Colon Carcinoma Metastatic in the Lung (tissue), 2 donors: ENCODE measurements around the genes GDF2, AGAP9 and ERCC6.

DNA sequence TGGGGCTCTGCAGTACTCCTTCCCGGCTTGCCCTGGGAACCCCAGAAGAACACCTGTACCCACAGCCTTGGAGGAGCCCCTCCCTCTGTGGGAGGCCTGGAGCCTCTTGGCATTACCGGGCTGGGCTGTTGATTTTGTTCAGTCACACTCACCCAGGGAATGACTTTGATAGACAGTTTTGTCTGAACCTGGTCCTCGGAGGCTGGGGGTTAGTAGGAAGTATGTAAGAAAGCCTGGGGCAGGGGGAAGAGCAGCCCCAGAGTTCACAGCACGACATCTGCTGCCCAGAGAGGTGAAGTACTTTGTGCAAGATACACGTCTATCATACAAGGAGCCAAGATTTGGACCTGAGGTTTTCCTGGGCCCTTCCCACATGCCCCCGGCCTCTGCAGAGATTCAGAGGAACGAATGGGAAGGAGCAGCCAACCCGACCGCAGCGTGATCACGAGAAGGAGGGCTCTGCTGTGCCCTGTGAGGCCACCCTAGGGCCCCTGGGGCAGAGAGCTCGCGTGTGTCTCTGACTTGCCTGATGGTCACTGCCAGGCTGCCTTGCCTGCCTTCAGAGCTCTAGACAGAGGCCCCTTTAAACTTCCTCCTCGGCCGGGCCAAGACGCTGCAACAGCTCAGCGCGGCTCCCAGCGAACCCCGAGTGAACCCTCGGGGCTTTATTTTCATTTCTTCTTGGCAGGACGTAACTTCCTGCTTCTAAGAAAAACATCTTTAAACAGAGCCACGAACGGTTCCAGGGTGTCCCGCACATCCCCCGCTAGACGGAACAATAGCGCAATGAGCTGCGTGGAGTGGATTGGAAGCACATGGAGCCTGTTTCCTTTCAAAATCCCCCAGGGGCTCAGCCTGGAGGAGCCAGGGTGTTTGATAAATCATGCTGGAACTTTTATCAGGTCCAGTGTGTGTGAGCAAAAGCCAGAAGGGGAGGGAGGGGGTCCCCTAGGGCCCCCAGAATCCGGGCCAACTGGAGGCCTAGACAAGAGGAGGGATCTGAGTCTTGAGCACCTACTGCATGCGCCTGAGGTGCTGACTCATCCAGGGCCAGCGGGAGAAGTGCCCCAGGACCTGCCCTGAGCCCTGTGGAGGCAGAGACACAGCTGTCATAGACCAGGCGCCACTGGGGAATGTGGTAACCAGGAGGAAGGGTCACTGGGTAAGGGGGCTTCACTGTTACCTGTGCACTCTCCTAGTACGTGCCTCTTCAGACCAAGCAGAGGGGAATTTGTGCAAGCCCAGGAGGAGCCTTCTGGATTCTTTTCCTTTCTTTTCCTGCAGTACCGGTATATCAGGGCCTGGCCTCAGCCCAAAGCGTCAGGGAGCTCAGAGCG lies 134.2 kb upstream of the GDF10 start:
- PRO-cap, 2 experiments, result peak in 1 of 2 experiments; most common minus-strand start position 651 of the sequence (in 1)

DNA sequence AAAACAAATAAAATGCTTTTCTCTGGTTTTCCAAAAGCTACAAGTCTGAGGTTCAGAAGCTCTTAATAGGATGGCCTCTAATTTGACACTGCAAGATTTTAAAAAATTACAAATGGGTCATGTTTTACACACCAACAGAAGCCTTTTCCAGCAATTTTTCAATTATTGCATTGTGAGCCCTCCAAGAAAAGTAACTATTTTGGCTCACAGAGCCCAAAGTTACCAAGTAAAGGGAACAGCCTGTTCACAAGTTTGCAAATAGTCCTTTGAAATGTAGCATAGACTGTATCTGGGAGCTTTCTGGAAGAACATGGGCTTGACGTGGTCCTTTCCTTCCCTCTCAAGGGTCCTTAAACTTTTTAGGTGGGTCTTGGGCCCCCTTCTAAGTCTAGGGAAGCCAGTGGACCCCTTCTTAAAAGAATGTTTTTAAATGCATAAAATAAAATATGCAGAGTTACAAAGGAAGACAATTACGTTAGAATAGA lies 1.3 kb upstream of the GDF10 start:
- PRO-cap, 2 experiments, result no peak in any of the 2 experiments

GRCh38 chr10:47322245-47322784 lies at the start of gene GDF2:
Gene GDF2 (plus strand): TSS chr10:47322454.
- PRO-cap, 2 experiments, result no peak in any of the 2 experiments

- PRO-cap, 2 experiments, result no peak in any of the 2 experiments
Observed at GRCh38 chr10:47406521-47407007, 22.5 kb upstream of the ZNF488 start.

GRCh38 chr10:47461137-47461743 lies 22.7 kb downstream of the ANXA8 start:
- PRO-cap, 2 experiments, result no peak in any of the 2 experiments

DNA sequence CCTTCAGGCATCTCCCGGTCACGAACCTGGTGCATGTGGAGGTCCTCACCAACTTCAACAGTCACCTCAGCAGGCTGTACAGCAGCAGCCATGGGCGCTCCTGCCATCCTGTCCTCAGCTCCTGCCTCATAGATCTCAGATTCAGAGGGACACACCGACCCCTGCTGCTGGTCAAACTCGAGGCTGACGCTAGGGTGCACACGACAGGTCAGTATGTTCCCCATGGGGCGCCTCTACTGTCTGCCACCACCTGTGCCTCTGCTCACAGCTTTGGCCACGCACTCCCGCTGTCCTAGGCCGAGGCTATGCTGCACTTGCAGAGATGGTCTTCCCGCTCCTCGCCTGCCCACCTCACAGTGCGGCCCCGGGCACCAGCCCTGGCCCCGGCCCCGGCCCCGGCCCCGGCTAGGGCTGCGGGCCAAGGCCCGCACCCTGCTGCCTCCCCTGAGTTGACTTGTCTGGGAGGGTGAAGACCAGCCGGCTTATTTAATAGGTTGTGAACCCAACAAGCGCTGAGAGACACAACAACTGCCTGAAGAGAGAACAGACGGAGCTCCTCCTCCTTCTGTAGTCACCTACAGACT lies at the start of gene AGAP9:
TSS of gene AGAP9 (minus strand) at position 336 of the 584 bp plus-strand sequence.
- PRO-cap, 2 experiments, result no peak in any of the 2 experiments

DNA sequence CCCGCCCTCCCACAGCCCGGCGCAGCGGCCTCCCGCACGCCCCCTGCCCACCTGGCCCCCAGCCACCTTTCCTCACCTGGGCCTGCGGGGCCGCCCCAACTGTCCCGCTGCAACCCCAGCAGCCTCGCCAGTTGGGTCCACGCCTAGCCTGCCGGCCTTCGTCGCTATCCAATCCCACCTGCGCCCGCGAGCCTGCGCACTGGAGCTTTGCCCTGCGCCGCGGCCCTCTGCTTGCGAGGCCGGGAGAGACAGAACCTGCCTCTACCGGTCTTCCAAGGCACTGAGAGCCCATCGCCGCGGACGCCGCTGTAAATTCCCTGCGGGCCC lies 134.2 kb downstream of the FRMPD2 start:
- PRO-cap, 2 experiments, result no peak in any of the 2 experiments

DNA sequence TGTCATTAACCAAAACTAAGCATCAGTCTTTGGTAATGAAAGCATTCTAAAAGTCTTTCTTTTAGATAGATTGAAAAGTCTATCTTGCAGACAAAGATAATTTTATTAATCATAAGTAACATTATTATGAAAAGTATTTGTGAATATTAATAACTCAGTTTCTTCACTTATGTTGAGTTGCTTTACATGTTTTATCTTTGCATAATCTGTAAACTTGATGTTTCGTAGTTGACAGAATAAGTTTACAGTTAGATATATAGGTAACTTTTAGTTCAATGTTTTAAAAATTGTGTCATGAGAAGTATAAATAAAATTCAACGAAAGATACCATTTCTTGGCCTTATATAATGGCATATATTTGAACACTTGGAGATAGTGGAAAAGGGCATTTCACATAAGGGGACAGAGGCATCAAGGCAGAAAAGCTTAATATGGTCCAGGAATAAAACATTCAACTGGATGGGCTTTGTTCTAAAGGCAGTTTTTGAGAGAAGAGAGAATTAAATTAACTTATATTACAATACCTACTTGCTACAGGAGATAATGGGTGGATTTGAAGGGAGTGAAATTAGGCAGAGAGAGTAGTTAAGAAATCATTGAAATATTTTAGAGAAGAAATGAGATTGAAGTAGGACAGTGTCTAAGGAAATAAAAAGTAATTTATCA lies 61.1 kb downstream of the MAPK8 start:
- PRO-cap, 2 experiments, result no peak in any of the 2 experiments

- PRO-cap, 2 experiments, result no peak in any of the 2 experiments
Observed at GRCh38 chr10:48369473-48369971, 63.0 kb downstream of the MAPK8 start.

DNA sequence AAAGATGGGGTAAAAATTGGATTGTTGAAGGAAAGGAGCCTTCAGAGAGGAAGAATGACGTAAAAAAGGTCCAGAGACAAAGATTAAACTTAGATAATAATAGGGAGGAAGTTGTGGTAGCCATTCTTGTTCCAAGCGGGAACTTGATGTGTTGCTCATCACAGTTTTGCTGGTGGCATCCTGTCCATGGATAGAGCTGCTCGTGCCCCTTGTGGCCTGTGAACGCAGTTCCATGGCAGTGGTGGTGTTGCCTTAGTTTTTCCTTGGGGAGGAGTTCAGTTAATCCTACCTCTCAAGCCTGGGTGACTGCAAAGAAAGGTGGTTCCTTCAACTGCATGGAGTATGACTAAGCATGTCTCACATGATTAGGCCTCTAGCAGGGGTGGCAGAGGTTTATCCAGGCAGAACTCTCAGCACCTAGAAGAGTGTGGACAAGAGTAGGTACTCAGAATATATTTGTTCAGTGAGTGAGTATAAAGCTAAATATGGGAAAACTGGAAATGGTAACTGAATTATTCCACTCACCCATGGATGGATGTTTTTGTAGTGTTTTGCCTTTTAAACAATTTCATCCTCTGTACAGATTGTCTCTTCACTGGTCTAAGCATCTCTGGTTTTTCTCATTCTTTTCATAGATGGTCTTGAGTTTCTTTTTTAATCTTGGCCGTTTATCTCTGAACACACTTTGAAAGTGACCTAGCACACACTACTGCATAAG lies 99.8 kb downstream of the MAPK8 start:
- PRO-cap, 2 experiments, result no peak in any of the 2 experiments

DNA sequence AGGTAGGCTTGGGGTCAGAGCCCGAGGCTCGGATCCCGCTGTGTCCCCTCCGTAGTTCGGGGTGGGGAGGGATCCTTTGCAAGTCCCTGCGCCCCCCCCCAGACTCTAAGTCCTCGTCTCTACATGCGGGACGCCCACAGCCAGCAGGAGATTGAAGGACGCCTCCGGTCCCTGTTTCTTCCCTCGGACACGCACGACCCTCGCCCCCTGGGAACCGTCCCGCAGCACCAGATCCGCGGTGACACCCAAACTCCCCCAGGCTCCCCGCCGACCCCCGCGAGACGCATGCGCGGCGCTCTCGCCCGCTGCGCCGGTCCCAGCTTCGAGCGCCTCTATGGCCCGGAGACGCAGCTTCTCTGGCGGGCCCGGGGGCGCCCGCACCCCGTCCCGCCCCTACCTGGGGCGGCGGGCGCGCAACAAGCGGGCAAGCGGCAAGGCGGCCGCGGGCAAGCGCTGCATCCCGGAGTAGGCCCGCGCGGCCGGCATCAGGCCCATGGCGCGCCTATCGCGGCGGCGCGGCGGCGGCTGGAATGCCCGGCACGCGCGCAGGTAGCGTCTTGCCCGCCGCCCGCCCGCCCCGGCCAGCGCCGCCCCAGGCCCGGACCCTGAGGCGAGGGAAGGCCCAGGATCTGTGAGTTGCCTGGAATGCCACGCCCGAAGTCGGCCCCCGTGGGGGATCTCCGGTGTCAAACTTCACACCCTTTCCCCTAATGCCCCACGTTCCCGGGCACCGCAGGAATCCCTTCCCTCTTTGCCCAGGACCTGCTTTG lies 138.5 kb downstream of the ARHGAP22 start:
- PRO-cap, 2 experiments, result no peak in any of the 2 experiments

DNA sequence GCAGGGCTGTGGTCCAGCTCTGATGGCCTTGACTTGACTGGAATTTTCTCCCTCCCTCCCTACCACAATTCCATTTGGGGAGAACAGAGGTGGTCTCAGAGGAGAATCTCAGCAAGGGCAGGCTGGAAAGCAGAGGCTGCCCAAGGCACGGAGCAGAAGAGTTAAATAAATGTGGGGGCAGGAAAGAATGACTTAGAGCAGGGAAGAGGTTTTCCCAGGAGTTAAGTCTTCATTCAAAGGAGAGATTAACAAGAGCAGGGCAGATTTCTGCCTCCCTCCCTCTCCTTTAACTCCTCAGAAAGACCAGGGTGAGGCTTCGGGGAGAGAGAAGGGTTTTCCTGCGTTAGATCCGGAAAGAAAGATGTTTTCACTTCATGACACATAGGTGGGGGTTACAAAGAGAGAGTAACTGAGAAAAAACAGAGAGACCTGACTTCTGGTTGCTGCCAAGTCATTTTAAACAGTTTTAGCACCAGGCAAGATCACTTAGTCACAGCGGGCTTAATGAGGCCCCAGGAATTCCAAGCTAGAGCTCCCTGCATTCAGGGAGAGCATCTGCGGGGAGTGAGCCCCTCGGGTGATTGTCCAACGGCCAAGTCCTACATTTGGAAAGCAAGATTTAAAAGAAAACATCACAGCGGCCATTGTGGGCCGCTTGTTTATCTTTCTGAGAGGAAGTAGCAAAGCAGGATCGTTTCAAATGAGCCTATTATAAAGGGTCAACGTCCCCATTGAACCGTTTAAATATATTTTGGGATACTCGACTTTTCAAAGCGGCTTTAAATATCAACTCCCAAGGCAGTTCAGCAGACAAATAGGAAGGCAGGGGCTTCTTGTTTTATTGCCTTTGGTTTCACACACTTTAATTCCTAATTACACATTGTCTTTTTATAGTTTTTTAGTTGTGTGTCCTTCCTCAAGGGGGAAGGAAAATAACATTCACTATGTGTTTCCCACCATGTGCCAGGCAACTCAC lies 78.5 kb downstream of the ARHGAP22 start:
- PRO-cap, 2 experiments, result no peak in any of the 2 experiments

DNA sequence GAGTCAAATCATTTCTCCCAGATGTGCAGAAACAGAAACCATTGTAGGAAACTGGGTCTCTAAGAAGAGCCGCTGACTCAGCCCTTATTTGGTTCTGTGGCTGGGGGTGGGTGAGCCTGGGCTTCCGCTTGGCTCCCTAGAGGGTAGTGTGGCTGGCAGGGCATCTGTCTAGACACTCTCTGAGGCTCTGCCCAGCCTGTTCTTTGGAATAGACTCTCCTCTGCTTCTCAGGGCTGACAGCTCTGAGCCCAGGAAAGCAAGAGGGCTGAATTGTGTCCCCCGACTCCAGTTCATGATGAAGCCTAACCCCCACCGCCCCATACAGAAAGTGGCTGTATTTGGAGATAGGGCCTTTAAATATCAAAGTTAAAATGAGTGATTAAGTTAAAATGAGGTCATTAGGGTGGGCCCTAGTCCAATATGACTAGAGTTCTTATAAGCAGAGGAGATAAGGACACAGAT lies 29.6 kb upstream of the ARHGAP22 start:
- PRO-cap, 2 experiments, result no peak in any of the 2 experiments

- PRO-cap, 2 experiments, result no peak in any of the 2 experiments
Observed at GRCh38 chr10:49225307-49225822, 37.2 kb upstream of the TMEM273 start.

DNA sequence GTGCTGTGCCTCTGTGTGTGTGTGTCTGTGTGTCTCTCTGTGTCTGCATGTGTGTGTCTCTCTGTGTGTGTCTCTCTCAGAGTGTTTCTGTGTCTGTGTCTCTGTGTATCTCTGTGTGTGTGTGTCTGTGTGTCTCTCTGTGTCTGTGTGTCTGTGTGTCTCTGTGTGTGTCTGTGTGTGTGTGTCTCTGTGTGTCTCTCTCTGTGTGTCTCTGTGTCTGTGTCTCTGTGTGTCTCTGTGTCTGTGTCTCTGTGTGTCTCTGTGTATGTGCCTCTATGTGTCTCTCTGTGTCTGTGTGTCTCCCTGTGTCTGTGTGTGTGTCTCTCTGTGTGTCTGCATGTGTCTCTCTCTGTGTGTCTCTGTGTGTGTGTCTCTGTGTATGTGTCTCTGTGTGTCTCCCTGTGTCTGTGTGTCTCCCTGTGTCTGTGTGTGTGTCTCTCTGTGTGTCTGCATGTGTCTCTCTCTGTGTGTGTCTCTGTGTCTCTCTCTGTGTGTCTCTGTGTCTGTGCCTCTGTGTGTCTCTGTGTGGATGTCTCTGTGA lies 44.8 kb upstream of the C10orf71 start:
- PRO-cap, 2 experiments, result no peak in any of the 2 experiments

GRCh38 chr10:49296249-49297244 lies 2.4 kb upstream of the C10orf71 start:
- PRO-cap, 2 experiments, result no peak in any of the 2 experiments

GRCh38 chr10:49362421-49362744 lies 33.5 kb downstream of the DRGX start:
- PRO-cap, 2 experiments, result no peak in any of the 2 experiments

GRCh38 chr10:49538690-49539392 lies at the start of gene ERCC6:
Gene ERCC6 (minus strand): TSS chr10:49539121.
- PRO-cap, 2 experiments, result peak in 2 of 2 experiments; most common plus-strand start chr10:49538855 (in 1); most common minus-strand start chr10:49538777 (in 2)

GRCh38 chr10:49759832-49760170 lies 2.3 kb downstream of the OGDHL start:
- PRO-cap, 2 experiments, result no peak in any of the 2 experiments

GRCh38 chr10:50055581-50055878 lies 12.2 kb upstream of the WASHC2A start:
- PRO-cap, 2 experiments, result no peak in any of the 2 experiments